Foreskin fibroblast (primary cell): Measurements from ENCODE around the gene FAM204A.

- RRBS = no CpG with 5 or more reads among the region's 30 CpGs
These were observed 122.3 kb upstream of the AFAP1L2 start for GRCh38 chr10:114526137-114527493.

DNA sequence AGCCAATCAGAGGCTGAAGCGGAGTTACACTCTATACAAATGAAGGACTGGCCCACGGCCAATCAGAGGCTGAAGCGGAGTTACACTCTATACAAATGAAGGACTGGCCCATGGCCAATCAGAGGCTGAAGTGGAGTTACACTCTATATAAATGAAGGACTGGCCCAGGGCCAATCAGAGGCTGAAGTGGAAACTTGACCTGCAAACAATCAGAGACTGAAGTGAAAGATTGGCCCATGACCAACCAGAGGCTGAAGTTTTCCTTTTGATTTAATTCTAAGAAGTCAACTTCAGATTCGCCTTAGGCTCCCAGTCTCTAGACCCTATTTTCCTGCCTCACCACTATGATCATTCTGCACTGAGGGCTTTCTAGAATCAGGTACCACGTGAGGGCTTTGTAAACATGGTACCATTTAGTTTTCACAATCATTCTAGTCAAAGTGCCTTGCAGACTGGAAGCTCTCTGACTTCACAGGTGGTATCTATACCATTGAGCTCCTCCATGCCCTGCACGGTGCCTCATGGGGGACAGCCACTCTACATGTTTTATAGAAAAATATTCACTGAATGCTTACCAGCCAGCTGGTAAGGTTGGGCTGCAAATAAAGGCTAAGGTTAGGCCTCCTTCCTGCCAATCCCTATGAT is 106.6 kb downstream of the ABLIM1 start:
- RRBS = no CpG with 5 or more reads among the region's 6 CpGs

- RRBS = no CpG with 5 or more reads among the region's 10 CpGs
These were observed 82.4 kb downstream of the ABLIM1 start for GRCh38 chr10:114575465-114576237.

DNA sequence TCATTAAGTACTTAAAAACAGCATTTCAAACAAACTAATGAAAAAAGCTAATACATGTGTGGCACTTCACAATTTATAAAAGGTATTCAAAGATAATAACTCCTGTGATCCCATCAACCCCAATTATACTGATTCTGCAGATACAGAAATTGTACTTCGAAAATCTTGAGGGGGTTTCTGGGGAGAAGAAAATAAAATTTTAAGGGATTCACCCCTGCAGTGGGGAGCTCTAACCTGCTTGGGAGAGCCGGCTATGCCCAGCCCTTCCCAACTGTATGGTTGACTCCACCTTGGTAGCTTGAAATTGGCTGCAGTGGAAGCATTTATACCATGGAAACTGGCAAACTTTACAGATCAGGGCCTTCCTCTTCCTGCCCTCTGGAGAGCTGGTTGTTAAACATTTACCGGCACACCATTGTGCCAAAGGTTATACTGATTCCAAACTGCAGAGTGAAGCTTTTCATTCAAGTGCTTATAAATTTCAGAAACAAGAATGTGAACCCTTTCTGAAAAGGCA is 44.9 kb downstream of the ABLIM1 start:
- RRBS = no CpG with 5 or more reads among the region's 3 CpGs

- RRBS = no CpG with 5 or more reads among the region's 6 CpGs
These were observed 49.9 kb upstream of the ABLIM1 start for GRCh38 chr10:114708047-114708389.

DNA sequence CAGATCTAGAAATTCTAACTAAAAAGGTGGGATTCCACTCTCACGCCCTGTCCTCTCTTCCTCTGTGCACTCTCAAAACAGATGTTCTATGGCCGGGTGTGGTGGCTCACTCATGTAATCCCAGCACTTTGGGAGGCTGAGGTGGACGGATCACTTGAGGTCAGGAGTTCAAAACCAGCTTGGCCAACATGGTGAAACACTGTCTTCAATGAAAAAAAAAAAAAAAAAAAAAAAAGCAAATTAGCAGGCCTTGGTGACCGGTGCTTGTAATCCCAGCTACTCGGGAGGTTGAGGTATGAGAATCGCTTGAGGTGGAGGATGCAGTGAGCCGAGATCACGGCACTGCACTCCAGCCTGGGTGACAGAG is 52.6 kb upstream of the FHIP2A start:
- RRBS = no CpG with 5 or more reads among the region's 8 CpGs

- RRBS = no CpG with 5 or more reads among the region's 2 CpGs
These were observed 41.9 kb upstream of the FHIP2A start for GRCh38 chr10:114779689-114780171.

- RRBS = no CpG with 5 or more reads among the region's 13 CpGs
These were observed 271.7 kb downstream of the GFRA1 start for GRCh38 chr10:116001174-116001778.

- RRBS = no CpG with 5 or more reads among the region's 2 CpGs
These were observed 252.3 kb downstream of the GFRA1 start for GRCh38 chr10:116020789-116020988.

GRCh38 chr10:116278588-116279245 is 5.7 kb upstream of the GFRA1 start:
- RRBS = no CpG with 5 or more reads among the region's 10 CpGs

GRCh38 chr10:116620643-116621196 is 30.0 kb downstream of the PNLIPRP1 start:
- RRBS = no CpG with 5 or more reads among the region's 12 CpGs

DNA sequence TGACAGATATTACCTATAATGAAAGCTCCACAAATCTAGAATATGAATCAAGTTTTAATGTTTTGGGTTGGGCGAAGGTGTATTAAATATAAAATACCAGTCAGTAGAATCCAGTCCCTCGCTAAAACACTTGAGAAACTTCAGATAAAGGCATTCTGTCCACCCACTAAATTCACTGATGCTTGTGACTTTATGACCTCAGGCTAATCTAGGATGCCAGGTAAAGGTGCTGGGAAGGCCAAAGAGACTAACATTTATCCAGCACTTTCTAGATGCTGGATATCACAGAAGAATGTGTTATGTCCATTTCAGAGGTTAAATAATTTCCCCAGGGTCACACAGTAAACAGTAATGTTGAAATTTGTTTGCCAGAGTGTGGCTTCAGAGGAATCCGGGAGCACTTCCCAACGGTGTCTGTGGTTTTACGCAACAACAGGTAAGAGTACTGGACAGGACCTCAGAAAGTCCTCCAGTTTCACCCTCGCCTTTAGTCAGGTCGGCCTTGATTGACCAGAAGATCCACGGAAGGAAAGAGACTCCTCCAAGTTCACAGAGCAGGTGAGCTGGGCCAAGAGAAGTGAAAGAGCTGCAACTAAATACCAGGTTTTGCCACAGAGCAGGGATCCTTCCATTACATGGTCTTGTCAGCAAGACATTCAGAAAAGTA is 1.7 kb downstream of the SHTN1 start:
- RRBS = no CpG with 5 or more reads among the region's 8 CpGs

GRCh38 chr10:117547331-117547733 is 4.8 kb downstream of the EMX2 start:
- RRBS = no CpG with 5 or more reads among the region's 13 CpGs

DNA sequence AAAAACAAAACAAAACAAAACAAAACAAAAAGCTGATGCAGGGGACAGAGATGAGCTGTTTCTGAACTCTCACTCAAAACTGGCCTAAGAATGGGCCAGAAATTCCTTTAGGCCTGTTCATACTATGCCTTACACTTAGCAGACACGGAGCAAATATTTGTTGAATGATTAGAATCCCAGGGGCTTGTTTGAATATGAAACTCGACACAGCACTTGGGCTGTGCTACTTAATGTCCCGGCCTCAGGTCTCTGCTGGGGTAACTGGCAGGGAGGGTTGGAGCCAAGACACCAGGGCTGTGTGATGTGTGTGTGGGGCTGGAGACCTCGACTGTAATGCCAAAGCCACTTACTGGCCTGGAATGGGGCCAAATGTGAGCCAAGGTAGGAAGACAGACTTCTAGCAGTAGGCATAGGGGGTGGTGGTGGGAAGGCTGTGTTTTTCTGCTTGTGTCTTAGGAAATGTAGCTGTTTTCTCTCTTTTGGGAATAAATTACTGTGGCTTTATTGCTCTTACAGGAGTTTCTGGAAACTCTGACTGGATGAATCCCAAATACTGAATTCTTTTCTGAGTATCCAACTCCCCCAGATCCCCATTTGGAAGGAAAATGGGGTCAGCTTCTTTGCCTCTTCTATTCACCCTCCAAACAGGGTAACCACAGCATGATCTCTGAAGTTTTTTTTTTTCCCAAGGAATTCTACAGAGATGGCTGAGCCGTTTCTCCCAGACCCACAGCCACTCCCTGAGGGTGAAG is 66.7 kb downstream of the EMX2 start:
- RRBS = no CpG with 5 or more reads among the region's 5 CpGs

GRCh38 chr10:117720947-117721653 is 178.6 kb downstream of the EMX2 start:
- RRBS = 68% methylated on average over 5 of the region's 21 CpGs

GRCh38 chr10:117736549-117737138 is 194.1 kb downstream of the EMX2 start:
- RRBS = no CpG with 5 or more reads among the region's 7 CpGs

- RRBS = 3% methylated on average over 10 of the region's 52 CpGs
These were observed at the start of gene FAM204A for GRCh38 chr10:118341322-118342653. Gene FAM204A, minus strand, starts transcription at chr10:118342324.

- RRBS = no CpG with 5 or more reads among the region's 42 CpGs
These were observed 5.6 kb upstream of the CACUL1 start for GRCh38 chr10:118760253-118760856.

- RRBS = no CpG with 5 or more reads among the region's 1 CpG
These were observed 46.3 kb upstream of the NANOS1 start for GRCh38 chr10:118983259-118983514.

GRCh38 chr10:119025664-119026118 is 3.8 kb upstream of the NANOS1 start:
- RRBS = no CpG with 5 or more reads among the region's 5 CpGs